Vagina (tissue), 1 donor: ENCODE results near the genes C14orf28, LRR1 and ARF6.

DNA sequence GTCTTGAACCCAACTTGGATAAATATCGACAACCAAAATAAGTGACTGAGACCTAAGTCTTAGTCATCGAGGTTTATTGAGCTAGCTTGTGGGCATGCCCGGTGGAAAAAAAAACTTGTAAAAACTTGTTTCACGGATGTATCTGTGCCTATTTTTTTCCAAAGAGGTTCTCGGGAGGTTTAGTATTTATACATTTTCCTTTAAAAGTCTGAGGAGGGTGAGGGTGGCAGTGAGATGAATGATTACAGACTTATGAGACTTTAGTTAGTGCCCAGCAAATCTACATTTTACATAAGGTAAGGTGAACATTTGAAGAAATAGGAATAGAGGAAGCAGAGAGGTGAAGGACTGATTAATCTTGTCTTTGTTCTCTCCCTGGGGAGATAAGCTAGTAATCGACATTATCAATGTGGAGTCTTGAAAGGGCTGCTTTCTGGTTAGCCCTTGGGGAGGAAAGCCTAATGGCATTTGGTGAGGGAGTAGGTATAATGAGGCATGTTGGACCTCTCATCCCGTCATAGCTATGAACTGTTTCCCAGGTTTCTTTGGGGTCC lies 13.2 kb downstream of the PNN start:
- PRO-cap: no peak
- RAMPAGE, long total RNA: no peak

DNA sequence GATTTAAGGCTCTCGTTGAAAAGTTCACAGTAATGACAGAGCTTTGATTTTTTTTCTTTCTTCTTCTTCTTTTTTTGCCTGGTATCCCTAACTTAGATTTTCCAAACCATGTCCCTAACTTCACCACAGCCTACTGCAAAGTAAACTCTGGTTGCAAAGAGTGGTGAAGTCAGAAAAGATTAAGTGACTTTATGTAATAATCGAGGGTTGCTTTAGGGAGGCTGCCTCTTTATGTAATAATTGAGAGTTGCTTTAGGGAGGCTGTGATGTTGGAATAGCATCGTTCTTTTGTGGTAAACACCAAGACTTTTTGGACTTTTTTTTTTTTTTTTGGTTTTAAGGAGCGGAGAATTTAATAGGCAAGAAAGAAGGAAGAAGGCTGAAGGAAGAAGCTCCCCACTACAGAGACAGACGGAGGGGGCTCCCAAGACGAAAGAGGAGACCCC lies 937 bp upstream of the FBXO33 start:
- PRO-cap: no peak
- RAMPAGE, long total RNA: no peak

GRCh38 chr14:41605169-41605749 lies 1.4 kb upstream of the LRFN5 start:
- PRO-cap: bidirectional peak, plus-strand start at chr14:41605396, minus-strand start at chr14:41605340; bidirectional peak, plus-strand start at chr14:41605851, minus-strand start at chr14:41605582
- RAMPAGE, long total RNA: start-site peak on the minus strand at chr14:41605289-41605484, 28 reads

DNA sequence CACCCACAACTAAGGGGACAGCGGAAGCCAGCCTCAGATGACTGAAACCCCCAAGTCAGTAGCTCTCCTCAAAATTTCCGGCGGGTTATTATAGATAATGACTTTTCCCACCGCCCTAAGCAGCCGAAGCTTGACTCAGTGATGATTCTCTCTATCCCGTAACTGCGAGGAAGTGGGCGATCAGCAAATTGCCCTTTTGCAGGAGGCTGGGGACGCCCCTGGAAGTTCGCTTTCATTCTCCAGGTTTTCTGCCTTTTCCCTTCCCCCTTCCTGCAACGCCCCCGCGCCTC lies 351 bp upstream of the LRFN5 start:
- PRO-cap: bidirectional peak, plus-strand start at position 36 of the sequence, minus-strand start outside the sequence; bidirectional peak, plus-strand start outside the sequence, minus-strand start at position 164 of the sequence
- RAMPAGE, long total RNA: no peak

GRCh38 chr14:41609744-41610370 lies 3.2 kb downstream of the LRFN5 start:
- PRO-cap: bidirectional peak, plus-strand start at chr14:41610141, minus-strand start at chr14:41609983
- RAMPAGE, long total RNA: no peak

DNA sequence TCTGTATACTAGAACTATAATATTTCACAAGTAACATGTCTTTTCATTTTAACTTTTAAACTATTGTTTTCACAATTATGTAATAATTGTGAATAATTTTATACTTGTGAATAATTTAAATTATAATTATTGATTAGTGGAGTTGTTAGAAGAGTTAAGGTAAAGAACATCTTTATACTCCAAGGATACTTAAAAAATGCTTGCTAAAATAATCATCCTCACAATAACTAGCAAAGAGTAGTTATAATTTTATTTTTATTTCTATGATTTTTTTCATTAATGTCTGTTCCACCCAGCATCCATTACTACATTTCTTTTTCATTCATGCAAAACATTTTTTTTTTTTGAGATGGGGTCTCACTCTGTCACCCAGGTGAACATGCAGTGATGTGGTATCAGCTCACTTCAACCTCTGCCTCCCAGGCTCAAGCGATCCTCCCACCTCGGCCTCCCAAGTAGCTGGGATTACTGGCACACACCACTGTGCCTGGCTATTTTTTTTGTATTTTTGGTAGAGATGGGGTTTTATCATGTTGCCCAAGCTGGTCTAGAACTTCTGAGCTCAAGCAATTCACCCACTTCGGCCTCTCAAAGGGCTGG lies 807.7 kb downstream of the LRFN5 start:
- PRO-cap: no peak
- RAMPAGE, long total RNA: no peak

GRCh38 chr14:44722852-44723187 lies 174.3 kb upstream of the C14orf28 start:
- PRO-cap: no peak
- RAMPAGE, long total RNA: no peak

- PRO-cap: bidirectional peak, plus-strand start at chr14:44897343, minus-strand start at chr14:44896990; unidirectional peak, plus-strand start at chr14:44897460; unidirectional peak, plus-strand start at chr14:44897515; bidirectional peak, plus-strand start at chr14:44897839, minus-strand start at chr14:44897771
- RAMPAGE, long total RNA: no peak
Measured at GRCh38 chr14:44896720-44898105, at the start of gene C14orf28. Gene C14orf28, plus strand, starts transcription at chr14:44897275.

GRCh38 chr14:45246719-45247132 lies 6.3 kb downstream of the MIS18BP1 start:
- PRO-cap: no peak
- RAMPAGE, long total RNA: no peak

GRCh38 chr14:46063809-46064434 lies 587.7 kb downstream of the RPL10L start:
- PRO-cap: no peak
- RAMPAGE, long total RNA: no peak

DNA sequence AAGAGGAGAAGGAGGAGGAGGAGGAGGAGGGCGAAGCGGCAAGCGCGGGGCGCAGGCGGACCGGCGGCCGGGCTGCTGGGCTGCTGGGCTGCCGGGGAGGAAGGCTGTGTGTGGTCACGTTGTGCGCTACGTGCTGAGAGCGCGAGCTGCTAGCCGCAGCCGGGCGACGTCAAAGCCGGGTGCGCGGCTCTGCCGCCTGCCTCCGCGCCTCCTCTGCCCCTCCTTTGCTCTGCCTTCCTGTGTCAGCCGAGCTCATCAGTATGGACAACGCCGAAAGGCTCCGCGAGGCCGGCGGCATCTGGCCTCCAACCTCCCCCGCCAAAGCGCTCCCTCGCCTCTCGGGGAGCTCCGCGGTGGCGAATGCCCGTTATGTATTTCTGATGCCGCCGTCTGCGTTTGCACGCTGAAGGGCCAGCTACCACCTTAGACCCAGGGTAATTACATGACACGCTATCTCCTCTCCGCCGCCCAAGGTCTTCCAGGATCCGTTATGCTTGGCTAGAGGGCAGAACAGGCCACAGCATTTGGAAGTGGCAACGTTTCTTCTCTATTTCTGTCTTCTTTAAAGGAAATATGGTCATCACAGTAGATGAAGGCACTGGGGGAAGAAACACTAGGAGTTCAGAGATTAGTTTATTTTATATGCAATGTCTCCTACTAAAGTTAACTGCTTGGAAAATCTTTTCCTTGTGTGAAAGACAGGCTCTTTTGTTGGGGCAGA lies 739 bp upstream of the MDGA2 start:
- PRO-cap: no peak
- RAMPAGE, long total RNA: no peak

- PRO-cap: bidirectional peak, plus-strand start at chr14:49598758, minus-strand start at chr14:49598679; bidirectional peak, plus-strand start at chr14:49598943, minus-strand start at chr14:49598914
- RAMPAGE, long total RNA: start-site peak on the plus strand at chr14:49598942-49599014, 89 reads
Measured at GRCh38 chr14:49598089-49599087, at the start of gene LRR1. Gene LRR1, plus strand, starts transcription at chr14:49598940.

GRCh38 chr14:49779223-49779969 lies 11.4 kb downstream of the KLHDC2 start:
- PRO-cap: no peak
- RAMPAGE, long total RNA: no peak

- PRO-cap: unidirectional peak, minus-strand start at chr14:49853934
- RAMPAGE, long total RNA: no peak
Measured at GRCh38 chr14:49853601-49854156, 1.1 kb upstream of the NEMF start.

GRCh38 chr14:49858239-49858912 lies 5.8 kb upstream of the NEMF start:
- PRO-cap: no peak
- RAMPAGE, long total RNA: no peak

GRCh38 chr14:49863459-49864583 lies 11.2 kb upstream of the NEMF start:
- PRO-cap: no peak
- RAMPAGE, long total RNA: no peak

- PRO-cap: no peak
- RAMPAGE, long total RNA: no peak
Measured at GRCh38 chr14:49865441-49865735, 12.8 kb upstream of the NEMF start.

GRCh38 chr14:49892793-49893185 lies at the start of gene ARF6:
Gene ARF6, plus strand, starts transcription at chr14:49893082.
- PRO-cap: bidirectional peak, plus-strand start at chr14:49893099, minus-strand start at chr14:49892900
- RAMPAGE, long total RNA: no peak

DNA sequence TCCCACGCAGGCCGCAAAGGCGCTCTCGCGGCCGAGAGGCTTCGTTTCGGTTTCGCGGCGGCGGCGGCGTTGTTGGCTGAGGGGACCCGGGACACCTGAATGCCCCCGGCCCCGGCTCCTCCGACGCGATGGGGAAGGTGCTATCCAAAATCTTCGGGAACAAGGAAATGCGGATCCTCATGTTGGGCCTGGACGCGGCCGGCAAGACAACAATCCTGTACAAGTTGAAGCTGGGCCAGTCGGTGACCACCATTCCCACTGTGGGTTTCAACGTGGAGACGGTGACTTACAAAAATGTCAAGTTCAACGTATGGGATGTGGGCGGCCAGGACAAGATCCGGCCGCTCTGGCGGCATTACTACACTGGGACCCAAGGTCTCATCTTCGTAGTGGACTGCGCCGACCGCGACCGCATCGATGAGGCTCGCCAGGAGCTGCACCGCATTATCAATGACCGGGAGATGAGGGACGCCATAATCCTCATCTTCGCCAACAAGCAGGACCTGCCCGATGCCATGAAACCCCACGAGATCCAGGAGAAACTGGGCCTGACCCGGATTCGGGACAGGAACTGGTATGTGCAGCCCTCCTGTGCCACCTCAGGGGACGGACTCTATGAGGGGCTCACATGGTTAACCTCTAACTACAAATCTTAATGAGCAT lies 858 bp downstream of the ARF6 start:
- PRO-cap: no peak
- RAMPAGE, long total RNA: no peak

DNA sequence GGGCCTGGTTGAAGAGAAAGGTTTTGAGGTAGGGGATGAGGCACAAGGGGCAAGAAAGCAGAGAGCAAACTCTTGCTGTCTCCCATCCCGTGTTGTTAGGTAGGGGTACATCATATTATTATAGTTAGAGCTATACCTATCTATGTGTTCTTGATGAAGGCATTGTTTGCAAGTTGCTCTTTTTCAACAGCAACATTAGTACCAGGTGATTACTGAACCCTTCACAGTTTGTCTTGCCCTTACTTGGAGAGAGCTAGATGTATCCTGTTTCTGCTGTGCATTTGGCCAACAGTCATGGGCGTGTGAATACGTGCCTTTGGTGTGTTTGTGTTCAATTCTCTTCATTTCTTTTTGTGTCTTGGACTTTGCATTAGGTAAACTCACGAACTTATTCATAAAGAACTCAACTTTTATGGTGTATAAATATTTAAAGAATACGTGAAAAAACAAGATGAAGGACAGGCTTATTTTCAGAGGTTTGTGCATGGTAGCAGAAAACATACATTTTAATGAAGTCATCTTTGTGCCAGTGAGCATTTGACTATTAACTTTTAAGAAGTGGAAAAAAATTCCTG lies 14.3 kb downstream of the ARF6 start:
- PRO-cap: no peak
- RAMPAGE, long total RNA: no peak